Mesangial cell (primary cell): Measurements from ENCODE around the genes PPP2R2C and MAN2B2.

- RAMPAGE, long total RNA: no peak
These were observed 52.4 kb upstream of the HGFAC start for GRCh38 chr4:3389242-3389948.

DNA sequence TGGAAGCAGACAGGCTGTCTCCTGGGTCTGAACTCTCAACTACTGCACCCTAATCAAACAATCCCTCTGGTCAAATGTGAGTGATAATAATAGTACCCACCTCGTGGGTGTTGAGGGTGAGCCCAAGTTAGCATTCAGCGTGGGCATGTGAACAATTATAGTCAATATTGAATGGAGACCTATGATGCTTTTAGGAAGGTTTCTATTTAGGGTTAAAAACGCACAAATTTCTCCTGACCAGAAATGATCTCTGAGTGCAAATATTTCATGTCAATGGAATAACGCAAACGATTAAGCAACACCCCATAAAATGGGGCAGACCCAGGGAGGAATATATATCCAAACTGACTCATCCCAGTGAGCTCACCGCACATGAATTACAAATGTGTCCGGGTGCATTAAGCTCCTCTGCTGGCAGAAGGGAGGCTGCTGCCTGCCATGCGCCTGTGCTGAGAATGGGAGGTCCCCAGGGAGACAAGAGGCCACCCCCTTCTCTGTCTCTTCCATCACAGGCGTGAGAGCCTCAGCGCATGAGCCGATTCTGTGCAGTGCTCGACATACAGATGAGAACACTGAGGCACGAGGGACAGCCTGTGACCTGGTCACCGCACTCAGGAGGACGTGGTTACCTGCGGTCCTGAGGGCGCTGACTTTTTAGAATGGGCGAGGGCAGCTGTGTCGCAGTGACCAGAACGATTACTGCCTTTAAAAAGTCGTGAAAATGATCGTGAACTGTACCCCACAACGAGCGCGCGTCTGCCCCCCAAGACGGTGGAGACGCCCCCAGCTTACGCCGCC lies 188.3 kb downstream of the ADRA2C start:
- RAMPAGE, long total RNA: no peak

- RAMPAGE, long total RNA: no peak
These were observed 218.5 kb downstream of the ADRA2C start for GRCh38 chr4:3984647-3985206.

DNA sequence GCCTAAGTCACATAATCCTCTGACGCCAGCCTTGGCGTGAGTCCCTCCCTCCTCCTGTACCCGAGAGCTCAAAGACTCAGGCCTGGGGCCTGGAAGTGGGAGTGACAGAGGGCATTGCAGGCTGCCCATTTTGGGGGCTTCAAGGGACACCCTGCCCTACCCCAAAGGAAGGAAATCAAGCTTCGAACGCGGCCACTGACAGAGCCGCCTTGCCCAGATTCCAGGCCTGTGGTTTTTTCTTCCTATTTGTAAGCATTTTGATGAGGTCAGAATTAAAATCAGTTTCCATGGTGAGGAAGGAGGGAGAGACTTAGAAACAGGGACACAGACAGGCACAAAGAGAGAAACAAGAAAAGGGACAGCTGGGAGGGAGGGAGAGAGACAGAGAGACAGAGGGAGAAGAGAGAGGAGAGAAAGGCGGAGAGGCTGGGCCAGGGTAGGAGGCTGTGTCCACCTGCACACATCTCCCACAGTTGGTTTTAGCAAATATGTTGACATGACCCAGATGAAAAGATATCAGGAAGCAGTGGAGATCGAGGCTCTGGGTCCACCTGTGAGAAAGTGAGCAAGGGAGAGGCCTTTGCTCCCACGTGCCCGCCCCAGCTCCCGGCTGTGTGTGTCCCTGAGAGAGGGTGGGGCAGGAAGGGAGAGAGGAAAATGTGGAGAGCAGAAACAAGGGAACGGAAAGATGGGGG lies 20.8 kb upstream of the MSX1 start:
- RAMPAGE, long total RNA: no peak

- RAMPAGE, long total RNA: no peak
These were observed 6.7 kb upstream of the MSX1 start for GRCh38 chr4:4852631-4853289.

- RAMPAGE, long total RNA: no peak
These were observed 7.9 kb downstream of the MSX1 start for GRCh38 chr4:4867047-4868028.

- RAMPAGE, long total RNA: no peak
These were observed 28.3 kb downstream of the CYTL1 start for GRCh38 chr4:4990759-4991541.

DNA sequence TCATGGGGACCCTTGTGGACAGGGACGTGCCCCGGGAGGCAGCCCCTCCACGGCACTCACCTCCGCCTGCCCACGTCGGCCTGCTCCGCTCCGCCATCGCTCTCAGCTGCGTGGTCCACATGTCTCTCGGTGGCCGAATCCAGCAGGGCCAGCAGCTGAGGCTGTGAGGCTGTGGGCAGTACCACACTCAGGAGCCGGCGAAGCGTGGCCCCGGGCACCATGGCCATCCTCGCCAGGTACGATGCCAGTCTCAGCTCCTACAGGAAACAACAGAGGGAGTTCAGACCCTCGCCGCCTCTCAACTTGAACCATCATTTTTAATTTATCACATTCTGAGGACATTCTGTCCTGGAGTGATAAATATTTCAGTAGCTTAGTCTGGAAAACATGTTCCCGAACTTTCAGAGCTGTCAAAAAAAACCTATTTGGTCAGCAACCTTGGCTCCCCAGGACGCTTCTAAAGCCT lies 139.9 kb downstream of the EVC2 start:
- RAMPAGE, long total RNA: no peak

- RAMPAGE, long total RNA: no peak
These were observed 85.9 kb downstream of the EVC start for GRCh38 chr4:5796787-5797367.

DNA sequence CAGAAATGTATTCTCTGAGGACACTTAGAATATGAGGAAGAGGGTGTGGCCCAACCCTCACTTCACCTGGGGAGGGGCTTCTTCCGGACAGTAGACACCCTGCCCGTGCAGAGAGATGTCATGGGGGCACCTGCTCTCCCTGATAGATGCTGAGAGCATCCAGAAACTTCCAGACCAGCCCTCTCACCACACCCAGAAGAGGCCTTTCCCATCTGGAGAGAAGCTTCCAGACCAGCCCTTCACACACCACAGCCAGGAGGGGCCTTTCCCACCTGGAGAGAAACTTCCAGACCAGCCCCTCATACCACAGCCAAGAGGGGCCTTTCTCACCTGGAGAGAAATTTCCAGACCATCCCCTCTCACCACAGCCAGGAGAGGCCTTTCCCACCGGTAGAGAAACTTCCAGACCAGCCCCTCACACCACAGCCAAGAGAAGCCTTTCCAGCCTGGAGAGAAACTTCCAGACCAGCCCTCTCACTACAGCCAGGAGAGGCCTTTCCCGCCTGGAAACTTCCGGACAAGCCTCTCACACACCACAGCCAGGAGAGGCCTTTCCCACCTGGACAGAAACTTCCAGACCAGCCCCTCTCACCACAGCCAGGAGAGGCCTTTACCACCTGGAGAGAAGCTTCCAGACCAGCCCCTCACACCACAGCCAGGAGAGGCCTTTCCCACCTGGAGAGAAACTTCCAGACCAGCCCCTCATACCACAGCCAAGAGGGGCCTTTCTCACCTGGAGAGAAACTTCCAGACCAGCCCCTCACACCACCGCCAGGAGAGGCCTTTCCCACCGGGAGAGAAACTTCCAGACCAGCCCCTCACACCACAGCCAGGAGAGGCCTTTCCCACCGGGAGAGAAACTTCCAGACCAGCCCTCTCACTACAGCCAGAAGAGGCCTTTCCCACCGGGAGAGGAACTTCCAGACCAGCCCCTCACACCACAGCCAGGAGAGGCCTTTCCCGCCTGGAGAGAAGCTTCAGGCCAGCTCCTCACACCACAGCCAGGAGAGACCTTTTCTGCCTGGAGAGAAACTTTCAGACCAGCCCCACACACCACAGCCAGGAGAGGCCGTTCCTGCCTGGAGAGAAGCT lies 81.1 kb downstream of the CRMP1 start:
- RAMPAGE, long total RNA: no peak

DNA sequence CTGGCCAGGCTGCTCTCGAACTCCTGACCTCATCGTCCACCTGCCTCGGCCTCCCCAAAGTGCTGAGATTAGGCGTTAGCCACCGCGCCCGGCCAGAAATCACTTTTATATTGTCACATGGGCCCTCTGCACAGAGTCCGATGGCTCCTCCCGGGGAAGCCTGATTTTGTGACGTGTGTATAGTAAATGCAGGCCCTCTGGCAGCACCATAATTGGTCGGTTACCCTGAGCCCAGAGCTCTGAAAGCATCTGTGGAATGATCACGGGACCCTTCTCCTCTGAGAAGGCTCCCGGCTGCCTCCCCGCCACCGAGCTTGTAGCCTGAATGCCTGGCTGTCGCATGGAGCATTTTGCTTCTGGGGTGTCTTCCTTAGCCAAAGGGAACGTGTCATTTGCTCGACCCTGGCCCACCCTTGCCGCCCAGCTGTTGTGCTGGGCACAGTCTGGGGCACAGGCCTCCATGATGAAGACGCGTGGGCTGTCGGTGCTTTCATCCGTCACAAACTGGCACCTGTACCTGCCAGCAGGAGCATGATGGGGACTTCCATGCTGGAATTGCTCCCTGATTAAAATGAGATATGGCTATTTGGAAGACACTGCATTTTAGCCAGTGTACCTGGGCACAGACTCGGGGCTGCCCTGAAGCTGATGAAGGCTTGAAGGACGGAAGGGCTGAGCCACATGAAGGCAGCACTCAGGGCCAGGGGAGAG lies 79.3 kb downstream of the CRMP1 start:
- RAMPAGE, long total RNA: no peak

GRCh38 chr4:6172657-6172940 lies 27.8 kb downstream of the JAKMIP1 start:
- RAMPAGE, long total RNA: no peak

DNA sequence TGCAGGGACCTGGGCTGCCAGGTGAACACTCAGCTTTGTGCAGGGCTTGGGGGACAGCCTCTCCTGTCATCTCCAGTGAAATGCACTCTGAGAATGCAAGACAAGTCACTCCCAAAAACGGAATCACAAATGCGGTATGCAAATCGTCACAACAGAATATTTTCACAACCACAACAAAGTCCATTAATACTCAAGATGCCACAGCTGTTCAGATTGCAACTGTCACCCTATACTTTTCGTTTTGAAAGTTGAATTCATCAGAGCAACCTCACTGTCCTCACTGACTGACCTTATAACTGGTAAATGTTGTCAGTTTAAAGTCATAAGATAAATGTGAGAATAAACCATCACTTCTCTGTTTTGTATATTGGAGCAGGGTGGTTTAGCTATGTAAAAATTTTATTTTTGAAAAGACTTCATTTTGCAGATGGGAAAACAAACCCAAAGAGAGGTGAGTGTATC lies 16.6 kb downstream of the JAKMIP1 start:
- RAMPAGE, long total RNA: no peak

DNA sequence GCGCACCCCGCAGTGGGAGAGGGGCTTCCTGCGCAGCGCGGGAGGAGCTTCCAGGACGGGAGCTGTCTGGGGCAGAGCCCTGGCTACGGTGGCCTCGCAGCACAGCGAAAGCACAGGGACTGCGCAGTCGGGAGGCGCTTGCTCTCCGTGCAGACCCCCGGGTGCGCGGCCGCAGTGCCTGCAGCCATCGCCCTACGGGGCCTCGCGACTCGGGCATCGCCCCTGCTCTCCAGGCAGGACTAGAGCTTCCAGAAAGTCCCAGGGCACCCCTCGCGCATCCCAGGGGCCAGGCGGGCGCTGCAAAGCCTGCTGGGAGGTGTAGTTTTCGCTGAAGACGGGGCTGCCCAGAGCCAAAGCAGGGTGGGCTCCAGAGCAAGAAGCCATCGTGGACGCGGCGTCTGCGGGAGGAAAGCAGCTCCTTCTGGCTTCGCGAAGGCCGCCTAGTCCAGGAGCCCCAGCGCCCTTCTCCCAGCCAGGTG lies 24.1 kb upstream of the WFS1 start:
- RAMPAGE, long total RNA: no peak

DNA sequence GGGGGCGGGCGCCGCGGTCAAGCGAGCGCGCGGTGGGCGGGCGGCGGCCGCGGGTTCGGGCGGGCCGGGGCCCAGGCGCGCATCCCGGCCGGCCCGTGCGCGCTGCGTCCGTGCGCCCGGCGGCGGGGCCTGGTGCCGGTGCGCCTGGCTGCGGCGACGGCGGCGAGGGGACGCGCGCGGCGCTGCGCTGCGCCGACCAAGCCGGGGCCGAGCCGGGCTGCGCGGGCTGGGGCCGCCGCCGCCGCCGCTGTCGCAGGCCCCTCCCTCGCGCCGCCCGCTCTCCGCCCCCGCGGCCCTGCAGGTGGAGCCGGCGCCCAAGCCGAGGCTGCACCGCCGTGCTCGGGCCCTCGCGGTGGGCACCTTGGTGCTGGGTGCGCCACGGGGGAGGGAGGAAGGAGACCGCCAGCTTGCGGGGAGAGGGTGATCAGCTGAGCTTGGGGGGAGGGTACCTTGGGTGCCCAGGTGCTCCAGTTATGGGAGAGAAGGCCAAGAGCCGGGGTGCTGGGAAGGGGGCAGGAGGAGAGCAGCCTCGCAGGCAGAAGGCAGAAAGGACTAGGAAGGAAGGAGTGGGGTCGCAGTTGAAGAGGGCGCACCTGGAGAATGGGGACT lies at the start of gene PPP2R2C:
TSS of gene PPP2R2C (minus strand) at position 219 of the 609 bp plus-strand sequence.
- RAMPAGE, long total RNA: no peak

DNA sequence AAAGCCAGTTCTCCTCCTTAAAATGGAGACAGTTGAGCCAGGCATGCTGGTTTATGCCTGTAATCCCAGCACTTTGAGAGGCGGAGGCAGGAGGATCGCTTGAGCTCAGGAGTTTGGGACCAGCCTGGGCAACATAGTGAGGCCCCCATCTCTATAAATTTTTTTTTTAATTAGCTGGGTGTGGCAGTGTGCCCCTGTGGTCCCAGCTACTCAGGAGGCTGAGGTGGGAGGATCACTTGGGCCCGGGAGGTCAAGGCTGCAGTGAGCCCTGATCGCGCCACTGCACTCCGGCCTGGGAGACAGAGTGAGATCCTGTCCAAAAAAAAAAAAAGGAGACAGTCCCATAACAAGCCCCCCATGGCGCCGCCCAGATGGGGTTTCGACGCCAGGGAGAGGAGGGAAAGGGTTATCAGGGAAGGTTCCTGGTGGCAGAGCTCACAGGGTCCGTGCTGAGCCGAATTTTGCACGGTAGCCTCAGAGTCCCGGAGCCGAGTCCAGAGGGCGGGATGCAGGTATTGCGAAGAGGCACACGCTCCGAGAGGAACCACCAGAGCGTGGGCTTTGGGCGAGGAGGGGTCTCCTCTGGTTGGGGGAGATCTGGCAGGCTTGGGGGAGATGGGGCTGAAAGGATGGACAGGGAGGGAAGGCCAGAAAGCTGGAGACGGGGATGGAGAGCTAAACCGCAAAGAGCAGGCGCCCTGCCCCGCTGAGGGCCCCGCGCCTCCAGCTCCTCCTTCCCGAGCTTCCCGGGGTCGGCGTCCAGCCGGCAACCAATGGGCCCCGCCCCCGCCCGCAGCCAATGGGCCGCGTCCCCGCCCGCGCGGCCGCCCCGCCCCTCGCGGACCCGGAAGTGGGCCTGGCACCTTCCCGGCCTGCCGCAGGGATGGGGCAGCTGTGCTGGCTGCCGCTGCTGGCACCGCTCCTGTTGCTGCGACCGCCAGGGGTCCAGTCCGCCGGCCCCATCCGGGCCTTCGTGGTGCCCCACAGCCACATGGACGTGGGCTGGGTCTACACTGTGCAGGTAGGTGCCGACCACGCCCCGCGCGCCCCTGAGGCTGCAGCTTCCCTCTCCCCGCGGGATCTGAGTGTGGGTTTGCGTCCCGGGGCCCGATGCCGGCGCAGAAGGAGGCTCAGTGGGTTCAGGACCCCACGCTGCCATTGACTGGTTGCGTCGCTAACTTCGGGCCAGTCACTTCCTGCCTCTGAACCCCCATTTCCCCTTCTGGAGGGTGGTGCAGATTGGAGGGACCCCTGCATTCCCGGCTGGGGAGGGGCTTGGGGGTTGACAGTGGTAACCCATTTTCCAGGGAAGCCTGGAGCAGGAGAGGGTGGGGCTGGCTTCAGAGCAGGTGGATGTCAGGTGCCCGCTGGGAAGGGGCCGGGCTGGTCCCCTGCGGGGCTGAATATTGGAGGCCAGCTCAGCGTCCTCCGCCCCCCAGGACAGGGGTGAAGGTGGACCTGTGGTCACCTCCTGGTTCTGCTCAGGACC lies at the start of gene MAN2B2:
TSS of gene MAN2B2 (plus strand) at position 862 of the 1,489 bp plus-strand sequence.
- RAMPAGE, long total RNA: start-site peak on the plus strand centred at position 880 of the sequence, 13 bp wide, 75 reads

GRCh38 chr4:6749997-6750664 lies 32.4 kb upstream of the KIAA0232 start:
- RAMPAGE, long total RNA: no peak

GRCh38 chr4:6753844-6754203 lies 28.7 kb upstream of the KIAA0232 start:
- RAMPAGE, long total RNA: no peak

- RAMPAGE, long total RNA: no peak
These were observed 24.0 kb downstream of the TBC1D14 start for GRCh38 chr4:6933504-6934091.

- RAMPAGE, long total RNA: no peak
These were observed 30.5 kb downstream of the TBC1D14 start for GRCh38 chr4:6939825-6940808.